ENCODE measurements around a stretch of chr11.

- PRO-cap = no peak
Measured at GRCh38 chr11:11947693-11948210, 60.7 kb downstream of the DKK3 start.

DNA sequence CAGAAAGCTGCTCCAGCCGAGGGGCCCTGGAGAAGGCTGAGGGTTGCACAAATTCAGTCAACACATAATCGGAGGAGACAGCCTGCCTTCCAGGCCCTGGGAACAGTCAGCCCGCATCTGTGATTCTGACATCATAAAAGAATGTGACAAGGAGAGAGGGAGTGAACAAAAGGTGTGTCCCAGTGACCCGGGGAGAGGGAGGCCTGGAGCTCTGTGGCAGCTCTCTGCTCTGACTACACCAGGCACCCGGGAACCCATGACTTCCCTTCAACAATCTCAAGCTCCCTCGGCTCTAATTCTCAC, 28.6 kb downstream of the DKK3 start:
- PRO-cap = no peak

GRCh38 chr11:12047327-12047911, 39.0 kb upstream of the DKK3 start:
- PRO-cap = no peak

DNA sequence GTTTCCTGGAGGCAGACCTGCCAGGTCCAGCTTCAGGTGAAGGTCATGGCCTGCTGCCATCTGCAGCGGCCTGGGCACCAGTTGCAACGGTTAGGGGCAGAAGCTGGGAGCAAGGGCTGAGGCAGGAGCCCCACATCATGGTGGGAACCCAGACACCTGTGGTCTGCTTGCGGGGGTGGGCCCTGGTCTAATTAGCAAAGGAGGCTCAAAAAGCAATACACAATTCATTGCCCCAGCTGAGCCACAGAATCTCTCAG, 42.6 kb upstream of the DKK3 start:
- PRO-cap = no peak

- PRO-cap = bidirectional peak, plus-strand start at chr11:12088305, minus-strand start at chr11:12088114; bidirectional peak, plus-strand start at chr11:12088426, minus-strand start at chr11:12088427
Measured at GRCh38 chr11:12087988-12088643, 22.3 kb upstream of the MICAL2 start.

- PRO-cap = no peak
Measured at GRCh38 chr11:12091680-12092557, 18.5 kb upstream of the MICAL2 start.

DNA sequence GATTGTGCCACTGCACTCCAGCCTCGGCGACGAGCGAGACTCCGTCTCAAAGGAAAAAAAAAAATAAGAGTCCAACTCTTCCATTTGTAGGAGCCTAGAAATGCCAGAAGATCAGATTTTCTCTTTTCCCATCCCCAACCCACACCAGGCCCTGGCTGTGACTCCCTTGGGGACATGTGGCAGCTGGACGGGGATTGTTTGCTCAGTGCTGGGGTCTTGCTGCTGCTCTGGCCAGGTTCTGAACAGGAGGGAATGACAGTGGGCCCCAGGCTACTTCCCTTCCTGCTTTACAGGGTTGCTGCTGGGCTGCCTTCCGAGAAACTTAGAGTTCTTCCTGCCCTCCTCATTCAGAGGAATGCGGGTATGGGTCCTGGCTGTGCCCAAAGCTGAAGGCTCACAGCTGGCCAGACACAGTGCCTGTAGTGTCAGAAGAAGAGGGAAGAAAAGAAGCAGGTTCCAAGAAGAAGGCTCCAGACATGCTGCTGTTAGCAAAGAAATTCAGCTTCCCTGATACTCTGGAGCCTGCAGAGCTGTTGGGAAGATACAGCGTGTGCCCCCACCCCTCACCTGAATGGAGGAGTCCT, 108.3 kb upstream of the PARVA start:
- PRO-cap = no peak

GRCh38 chr11:12377707-12378730, 648 bp downstream of the PARVA start:
- PRO-cap = no peak

- PRO-cap = no peak
Measured at GRCh38 chr11:12409992-12410800, 32.8 kb downstream of the PARVA start.

GRCh38 chr11:12418219-12418668, 40.9 kb downstream of the PARVA start:
- PRO-cap = no peak

GRCh38 chr11:12674213-12674339, 145 bp upstream of the TEAD1 start:
- PRO-cap = no peak

- PRO-cap = no peak
Measured at GRCh38 chr11:12675279-12675767, 1.1 kb downstream of the TEAD1 start.

DNA sequence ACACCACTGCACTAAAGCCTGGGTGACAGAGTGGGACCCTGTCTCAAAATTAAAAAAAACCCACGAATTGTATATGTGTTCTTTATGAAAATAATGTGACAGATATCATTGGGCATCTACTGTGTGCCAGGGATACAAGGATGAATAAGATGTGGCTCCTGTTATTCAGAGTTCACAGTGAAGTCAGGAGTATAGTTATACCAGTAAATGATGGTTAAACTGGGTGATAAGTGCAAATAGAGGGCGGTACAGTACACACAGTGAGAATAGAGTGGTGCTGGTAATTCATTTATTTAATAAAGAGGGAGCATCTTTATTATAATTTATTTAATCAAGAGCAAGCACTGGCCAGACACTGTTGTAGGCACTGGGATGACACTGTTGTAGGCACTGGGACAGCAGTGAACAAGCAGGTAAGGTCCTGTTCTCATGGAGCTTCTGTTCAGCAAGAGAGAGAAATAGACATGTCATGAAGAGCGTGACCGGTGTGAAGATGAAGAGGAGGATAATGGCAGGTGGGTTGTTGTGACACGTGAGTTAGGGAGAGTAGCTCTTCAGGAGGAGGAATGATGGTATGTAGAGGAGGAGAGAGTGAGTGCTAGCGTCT, 36.2 kb downstream of the TEAD1 start:
- PRO-cap = no peak

GRCh38 chr11:12746533-12746932, 72.3 kb downstream of the TEAD1 start:
- PRO-cap = no peak

- PRO-cap = no peak
Measured at GRCh38 chr11:12781667-12782427, 107.6 kb downstream of the TEAD1 start.

DNA sequence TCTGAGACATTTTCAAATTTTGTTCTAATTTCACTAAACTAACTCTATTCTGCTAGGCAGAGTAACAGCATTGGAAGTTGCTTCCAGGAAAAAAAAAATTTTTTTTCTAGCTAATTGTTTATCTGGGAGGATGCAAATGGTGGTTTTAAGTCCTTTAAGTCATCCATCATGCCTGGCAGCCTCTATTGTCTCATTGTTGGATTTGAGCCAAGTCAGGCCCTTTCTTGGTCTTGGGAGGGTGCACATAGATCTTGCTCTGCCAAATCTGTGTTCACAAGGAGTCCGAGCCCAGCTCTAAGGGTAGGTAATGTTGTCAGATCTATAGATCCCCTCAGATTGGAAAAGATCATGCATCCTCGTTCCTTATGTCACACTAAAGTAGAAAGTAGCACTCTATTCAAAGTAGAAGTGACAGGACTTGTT, 166.2 kb upstream of the RASSF10 start:
- PRO-cap = no peak

DNA sequence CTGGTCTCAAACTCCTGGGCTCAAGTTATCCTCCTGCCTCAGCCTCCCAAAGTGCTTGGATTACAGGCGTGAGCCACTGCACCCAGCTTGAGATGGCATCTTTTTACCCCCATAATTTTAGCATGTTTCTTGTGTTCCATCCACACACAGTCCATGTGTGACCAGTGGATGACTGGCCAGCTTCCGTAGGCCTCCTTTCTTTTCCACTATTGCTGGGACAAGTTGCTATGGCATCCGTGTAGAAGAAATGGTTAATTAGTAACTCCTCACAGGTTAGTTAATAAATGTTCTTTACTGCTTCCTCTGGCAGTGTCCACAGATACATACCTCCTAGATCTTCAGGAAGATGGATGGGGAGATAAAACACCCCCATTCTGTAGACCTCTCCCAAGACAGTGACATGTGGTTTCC, 154.3 kb upstream of the RASSF10 start:
- PRO-cap = no peak

GRCh38 chr11:12864296-12864664, 144.8 kb upstream of the RASSF10 start:
- PRO-cap = no peak

GRCh38 chr11:12870129-12870662, 138.9 kb upstream of the RASSF10 start:
- PRO-cap = no peak

GRCh38 chr11:13118539-13118995, 109.5 kb downstream of the RASSF10 start:
- PRO-cap = no peak